ENCODE measurements around the genes RBM14, KDM2A and PPP1CA.

- RRBS = no CpG with 5 or more reads among the region's 3 CpGs
Measured at GRCh38 chr11:66469905-66470495, 3.3 kb downstream of the PELI3 start.

GRCh38 chr11:66539209-66539686, 6.6 kb downstream of the ZDHHC24 start:
- RRBS = no CpG with 5 or more reads among the region's 7 CpGs

GRCh38 chr11:66569935-66570904, 1.8 kb upstream of the CTSF start:
- RRBS = no CpG with 5 or more reads among the region's 5 CpGs

GRCh38 chr11:66616560-66616719, at the start of gene RBM14:
RBM14 (plus strand) TSS chr11:66616630.
- RRBS = 1% methylated on average over 3 of the region's 18 CpGs

GRCh38 chr11:66637669-66638562, 587 bp upstream of the RBM4 start:
- RRBS = 3% methylated on average over 10 of the region's 39 CpGs

DNA sequence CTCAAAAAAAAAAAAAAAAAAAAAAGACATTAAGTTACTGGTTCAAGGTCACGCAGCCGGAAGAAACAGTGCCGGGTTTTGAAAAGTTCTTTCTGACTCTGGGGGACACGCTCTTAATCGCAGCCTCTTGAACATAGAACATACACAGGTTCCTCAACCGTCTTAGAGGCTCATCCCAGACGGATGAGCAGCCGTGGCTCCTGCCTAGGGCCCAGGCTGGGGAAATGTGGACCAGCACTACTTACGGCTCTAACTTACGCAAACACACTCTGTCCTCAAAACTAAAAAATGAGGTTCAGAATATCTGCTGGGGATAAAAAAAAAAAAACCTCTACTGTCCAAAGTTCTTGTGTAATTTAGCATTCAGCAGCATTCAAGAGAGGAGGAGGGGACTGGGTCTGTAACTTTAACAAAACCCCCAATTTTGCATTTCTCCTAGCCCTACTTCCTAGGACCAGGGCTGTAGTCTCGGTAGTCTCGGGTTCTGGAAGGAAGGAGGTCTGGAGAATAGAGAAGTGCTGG, 6.1 kb downstream of the SPTBN2 start:
- RRBS = no CpG with 5 or more reads among the region's 12 CpGs

DNA sequence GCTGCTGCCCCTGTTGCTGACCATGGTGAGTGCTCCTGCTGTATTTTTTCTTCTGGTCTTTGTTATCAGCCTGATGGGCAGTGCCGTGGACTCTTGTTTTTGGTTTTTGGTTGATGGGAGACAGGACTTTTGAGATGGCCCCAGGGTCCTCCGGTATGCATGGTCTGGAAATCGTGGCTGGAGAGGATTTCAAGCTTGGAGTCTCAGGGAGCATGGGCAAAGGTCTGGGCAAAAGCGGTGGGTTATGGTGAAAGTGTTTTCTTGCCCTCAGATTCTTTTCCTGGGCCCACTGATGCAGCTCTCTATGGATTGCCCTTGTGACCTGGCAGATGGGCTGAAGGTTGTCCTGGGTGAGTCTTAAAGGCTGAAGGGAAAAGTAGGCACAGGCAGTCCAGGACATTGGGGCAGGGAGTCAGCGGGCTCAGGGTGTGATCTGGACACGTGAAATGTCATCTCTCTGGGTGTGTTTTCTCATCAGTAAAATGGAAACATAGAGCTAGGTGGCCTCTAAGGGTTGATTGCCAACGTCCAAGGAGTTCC, 844 bp downstream of the RCE1 start:
- RRBS = no CpG with 5 or more reads among the region's 7 CpGs

GRCh38 chr11:66868275-66869077, 11.6 kb downstream of the LRFN4 start:
- RRBS = no CpG with 5 or more reads among the region's 27 CpGs

DNA sequence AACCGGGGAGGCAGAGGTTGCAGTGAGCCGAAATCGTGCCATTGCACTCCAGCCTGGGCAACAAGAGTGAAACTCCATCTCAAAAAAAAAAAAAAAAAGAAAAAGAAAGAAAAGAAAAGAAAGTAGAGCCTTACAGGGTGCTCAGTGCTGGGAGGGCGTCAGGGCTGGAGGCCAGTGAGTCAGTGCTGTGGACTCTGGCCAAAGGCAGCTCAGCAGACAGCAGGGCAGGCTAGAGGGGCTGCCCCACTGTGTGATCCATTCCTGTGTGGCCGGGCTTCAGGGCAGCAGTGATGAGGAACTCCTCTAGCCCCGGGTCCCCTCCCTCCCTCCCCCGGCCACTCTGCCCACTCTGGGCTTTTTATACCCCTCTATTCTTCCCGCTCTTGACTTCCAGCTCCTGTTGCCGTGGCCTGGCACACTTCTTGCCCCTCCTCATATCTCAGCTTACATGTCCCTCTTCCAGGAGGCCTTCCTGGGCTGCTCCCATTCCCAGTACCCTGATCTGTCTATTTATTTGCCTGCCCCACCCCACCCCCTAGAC, 10.0 kb downstream of the SYT12 start:
- RRBS = no CpG with 5 or more reads among the region's 9 CpGs

DNA sequence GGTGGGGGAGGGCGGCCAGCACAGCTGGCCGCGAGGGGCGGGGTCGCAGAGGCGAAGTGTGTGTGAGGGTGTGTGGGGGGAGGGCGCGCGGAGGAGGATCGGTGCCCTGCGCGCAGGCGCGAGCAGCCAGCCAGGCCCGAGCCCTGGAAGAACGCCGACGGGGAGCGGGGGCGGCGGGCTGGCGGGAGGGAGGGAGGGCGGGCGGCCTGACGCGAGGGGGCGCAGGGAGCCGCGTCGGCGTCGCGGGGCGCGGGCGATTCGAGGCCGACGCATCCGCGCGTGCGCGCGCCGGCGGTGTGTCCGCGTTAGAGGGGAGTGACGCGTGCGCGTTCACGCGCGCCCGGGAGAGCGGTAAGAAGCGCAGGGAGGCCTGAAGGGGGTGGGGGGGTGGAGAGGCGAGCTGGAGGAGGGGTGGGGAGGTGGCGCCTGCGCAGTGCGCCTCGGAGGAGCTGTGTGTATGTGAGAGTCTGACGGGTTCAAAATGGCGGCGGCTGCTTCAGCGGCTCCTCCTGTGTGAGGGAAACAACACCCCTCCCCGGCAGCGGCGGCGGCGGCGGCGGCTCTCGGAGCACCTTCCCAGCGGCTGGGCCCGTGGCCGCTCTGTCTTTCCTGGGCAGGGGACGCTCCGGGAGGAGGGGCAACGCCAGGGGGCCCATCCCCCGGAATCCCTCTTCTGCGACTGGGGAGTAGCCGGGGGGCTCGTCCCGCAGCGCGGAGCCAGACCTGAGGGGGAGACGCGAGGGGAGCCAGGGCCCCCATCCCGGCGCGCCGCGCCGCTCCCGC, at the start of gene KDM2A:
Gene KDM2A (plus strand): TSS at position 458 of the 783 bp plus-strand sequence.
- RRBS = under 1% methylated on average over 37 of the region's 98 CpGs

GRCh38 chr11:67181536-67181944, 62.5 kb downstream of the KDM2A start:
- RRBS = no CpG with 5 or more reads among the region's 2 CpGs

DNA sequence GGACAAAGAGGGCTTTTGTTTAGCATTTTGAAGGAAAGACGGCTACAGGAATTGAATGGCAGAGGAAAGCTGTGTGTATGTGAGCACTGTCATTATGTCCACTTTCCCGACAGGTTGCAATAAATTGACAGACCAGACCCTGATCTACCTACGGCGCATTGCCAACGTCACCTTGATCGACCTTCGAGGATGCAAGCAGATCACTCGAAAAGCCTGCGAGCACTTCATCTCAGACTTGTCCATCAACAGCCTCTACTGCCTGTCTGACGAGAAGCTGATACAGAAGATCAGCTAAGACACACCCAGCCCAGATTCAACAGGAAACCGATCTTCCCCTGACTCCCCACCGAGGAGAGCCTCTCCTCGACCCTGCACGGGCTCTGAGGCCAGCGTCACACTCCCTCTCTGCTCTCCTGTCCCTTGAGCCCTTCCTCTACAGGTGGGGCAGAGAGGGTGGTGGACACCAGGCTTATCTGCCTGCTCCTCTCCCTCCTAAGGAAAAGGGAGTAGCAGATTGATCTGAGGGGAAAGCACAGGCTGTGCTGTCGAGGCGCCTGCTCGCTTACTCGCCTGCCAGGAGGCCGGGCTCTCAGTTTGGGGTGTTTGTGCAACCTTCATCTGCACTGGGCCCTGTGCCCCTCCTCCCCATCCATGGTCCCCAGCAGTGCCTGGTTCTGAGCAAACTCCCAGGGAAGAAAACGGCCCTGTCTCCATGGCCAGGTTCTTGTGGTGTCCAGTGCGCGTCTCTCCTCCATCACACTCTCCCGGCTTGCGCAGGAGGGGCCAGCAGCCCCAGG, 11.3 kb upstream of the GRK2 start:
- RRBS = no CpG with 5 or more reads among the region's 25 CpGs

GRCh38 chr11:67272458-67272881, 6.2 kb downstream of the GRK2 start:
- RRBS = 89% methylated on average over 2 of the region's 6 CpGs

GRCh38 chr11:67288098-67289101, 703 bp upstream of the ANKRD13D start:
- RRBS = under 1% methylated on average over 45 of the region's 74 CpGs

DNA sequence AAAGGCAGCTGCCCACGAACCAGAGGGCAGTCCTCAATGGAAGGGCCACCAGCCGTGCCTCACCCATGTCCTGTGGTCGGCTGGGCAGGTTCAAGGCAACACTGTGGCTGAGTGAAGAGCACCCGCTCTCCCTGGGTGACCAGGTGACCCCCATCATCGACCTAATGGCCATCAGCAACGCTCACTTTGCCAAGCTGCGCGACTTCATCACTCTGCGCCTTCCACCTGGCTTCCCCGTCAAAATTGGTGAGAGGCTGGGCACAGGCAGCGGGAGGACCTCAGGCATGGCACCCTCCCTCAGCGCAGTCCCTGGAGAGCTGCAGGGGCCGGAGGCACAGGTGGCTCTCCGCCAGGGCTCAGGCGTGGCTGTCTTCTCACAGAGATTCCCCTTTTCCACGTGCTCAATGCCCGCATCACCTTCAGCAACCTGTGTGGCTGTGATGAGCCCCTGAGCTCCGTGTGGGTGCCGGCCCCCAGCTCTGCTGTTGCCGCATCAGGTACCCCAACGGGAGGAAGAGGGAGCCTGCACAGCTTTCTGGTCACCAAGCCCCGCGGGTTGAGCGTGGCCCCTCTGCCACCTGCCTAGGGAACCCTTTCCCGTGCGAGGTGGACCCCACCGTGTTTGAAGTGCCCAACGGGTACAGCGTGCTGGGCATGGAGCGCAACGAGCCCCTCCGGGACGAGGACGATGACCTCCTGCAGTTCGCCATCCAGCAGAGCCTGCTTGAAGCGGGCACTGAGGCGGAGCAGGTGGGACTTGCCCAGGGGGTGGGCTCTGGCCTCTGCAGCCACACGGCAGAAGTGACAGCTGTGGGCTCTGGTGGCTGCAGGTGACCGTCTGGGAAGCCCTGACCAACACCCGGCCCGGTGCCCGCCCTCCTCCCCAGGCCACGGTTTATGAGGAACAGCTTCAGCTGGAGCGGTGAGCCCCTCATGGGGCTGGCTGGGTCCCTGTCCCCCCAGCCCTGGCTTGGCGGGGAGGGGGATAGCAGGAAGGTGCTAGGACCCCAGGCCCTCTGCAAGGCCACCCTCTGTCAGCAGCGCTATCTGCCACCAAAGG, 2.1 kb upstream of the SSH3 start:
- RRBS = no CpG with 5 or more reads among the region's 46 CpGs

- RRBS = no CpG with 5 or more reads among the region's 12 CpGs
Measured at GRCh38 chr11:67345861-67346986, 7.1 kb downstream of the POLD4 start.

- RRBS = no CpG with 5 or more reads among the region's 5 CpGs
Measured at GRCh38 chr11:67349014-67349434, 4.3 kb downstream of the POLD4 start.

GRCh38 chr11:67353639-67354203, 375 bp upstream of the POLD4 start:
- RRBS = no CpG with 5 or more reads among the region's 23 CpGs

DNA sequence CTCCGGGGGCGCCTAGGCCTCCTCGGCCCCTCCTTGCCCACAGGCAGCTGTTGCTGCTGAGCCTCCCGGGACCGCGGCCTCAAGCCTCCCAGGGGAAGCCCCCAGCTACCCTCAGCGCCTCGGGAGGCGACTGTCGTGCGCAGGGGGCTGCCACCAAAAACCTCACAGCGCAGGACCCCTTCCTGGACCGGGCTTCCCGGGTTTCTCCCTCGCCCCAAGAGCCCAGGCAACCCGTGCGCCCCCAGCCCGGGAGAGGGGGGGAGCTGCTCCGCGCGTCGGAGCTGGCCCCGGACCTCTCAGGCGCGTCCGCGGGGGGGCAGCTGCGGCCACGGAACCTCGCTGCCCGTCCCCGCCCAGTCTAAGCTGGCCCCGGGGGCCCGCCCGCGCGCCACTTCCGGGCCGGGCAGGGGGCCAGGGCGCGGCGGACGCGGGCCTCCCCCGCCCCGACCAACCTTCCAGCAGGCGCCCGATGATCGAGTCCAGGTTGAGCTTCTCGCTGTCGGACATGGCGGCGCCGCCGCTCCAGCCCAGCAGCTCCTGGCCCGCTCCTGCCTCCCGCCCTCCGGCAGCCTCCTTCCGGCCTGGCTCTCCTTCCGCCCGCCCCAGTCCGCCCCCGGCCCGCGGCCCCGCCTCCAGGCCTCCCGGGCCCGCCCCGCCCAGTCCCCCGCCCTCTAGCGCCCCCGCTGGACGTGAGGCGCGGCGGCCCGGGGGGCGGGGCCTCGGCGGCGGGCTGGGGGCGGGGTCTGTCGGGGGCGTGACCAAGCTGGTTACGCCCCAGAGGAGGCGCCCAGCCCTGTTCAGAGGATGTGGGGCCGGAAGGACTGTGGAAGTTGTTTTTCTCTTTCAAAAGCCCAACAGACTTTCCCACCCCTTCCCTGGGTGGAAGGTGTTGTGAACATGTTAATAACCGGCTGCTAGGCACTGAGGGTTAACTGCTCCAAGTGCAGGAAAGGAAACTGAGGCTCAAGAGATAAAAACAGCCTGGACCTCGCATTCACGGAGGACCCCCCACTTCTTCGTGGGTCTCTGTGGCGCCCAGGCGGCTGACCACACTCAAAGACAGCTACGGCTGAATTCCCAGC, at the start of gene PPP1CA:
Gene PPP1CA (minus strand): TSS at position 583 of the 1,082 bp plus-strand sequence.
- RRBS = 2% methylated on average over 45 of the region's 94 CpGs

DNA sequence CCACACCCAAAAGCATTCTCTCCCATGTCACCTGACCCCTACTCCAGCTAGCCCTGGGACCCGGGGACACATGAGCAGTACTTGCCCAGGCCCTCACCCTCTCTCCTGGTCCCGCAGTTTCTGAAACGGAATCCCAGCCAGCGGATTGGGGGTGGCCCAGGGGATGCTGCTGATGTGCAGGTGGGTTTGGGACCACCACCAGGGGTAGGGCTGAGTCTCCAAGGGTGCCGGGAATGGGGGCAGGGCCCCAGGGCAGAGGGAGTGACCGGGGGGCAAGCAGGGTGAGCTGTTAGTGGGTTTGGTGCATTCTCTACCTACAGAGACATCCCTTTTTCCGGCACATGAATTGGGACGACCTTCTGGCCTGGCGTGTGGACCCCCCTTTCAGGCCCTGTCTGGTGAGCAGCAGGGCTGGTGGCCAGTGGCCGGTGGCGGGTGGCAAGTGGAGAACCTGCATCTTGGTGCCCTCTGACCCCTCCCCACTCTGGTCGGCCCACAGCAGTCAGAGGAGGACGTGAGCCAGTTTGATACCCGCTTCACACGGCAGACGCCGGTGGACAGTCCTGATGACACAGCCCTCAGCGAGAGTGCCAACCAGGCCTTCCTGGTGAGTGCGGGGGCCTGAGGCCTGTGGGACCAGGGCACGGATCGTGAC, 3.5 kb downstream of the PTPRCAP start:
- RRBS = 92% methylated on average over 5 of the region's 21 CpGs